LUHMES (cell line): ENCODE data around the genes SLC23A2, SHLD1 and FERMT1.

DNA sequence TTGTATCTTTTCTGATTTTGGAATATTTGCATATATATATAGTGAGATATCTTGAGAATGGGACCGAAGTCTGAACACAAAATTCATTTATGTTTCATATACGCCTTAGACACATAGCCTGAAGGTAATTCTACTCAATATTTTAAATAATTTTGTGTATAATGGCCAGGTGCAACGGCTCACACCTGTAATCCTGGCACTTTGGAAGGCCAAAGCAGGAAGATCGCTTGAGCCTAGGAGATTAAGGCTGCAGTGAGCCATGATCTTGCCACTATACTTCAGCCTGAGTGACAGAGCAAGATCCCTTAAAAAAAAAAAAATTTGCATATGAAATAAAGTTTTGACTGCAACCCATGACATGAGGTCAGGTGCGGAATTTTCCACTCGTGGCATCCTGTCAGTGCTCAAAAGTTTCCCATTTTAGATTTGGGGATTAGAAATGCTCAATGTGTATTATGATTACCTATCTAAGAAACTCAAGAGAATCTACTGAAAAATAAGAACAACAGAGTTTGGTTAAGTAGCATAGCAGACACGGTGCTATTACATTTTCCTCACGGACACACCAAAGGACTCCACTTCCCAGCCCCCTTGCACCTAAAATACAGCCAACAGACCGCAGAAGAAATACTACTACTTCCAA is 11.8 kb downstream of the SLC23A2 start:
- PRO-cap: no peak

GRCh38 chr20:5001173-5002022 is at the start of gene SLC23A2:
TSS of gene SLC23A2 (minus strand) at chr20:5001510.
- PRO-cap: unidirectional peak, minus-strand start at chr20:5001506

DNA sequence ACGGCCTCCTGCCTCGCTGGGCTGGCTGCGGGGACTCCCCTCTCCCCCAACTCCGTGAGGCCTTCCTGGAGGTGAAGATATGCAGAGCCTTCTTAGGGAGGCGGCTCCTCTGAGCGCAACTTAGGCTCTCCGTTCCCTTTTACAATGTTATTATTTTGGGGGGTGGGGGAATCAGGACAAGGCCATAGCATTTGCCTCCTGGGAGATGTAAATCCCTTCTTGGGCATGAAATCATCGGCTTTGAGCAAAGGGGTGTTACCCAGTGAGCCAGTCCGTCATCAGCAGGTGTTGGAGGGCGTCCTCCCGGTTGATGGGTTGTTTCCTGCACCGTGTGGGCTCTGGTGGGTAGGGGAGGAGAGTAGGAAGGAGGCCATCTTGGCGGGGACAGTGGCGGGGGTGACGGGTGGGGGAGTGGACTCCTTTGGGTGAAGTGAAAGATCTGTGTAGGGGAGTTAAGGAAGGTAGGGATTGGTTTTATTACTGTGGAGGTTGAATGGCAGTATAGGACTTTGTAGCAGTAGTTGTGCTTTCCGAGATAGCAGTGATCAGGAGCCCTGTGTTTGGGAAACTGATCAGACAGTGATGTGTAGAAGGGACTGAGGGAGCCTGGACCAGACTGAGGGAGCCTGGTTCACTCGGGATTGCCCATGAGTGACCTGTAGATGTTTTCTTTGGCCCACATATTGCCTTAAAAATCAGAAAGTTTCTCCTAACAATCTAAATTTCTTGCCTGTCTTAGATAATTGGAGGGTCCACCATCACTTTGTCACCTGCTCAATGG is 793 bp downstream of the CDS2 start:
- PRO-cap: no peak

DNA sequence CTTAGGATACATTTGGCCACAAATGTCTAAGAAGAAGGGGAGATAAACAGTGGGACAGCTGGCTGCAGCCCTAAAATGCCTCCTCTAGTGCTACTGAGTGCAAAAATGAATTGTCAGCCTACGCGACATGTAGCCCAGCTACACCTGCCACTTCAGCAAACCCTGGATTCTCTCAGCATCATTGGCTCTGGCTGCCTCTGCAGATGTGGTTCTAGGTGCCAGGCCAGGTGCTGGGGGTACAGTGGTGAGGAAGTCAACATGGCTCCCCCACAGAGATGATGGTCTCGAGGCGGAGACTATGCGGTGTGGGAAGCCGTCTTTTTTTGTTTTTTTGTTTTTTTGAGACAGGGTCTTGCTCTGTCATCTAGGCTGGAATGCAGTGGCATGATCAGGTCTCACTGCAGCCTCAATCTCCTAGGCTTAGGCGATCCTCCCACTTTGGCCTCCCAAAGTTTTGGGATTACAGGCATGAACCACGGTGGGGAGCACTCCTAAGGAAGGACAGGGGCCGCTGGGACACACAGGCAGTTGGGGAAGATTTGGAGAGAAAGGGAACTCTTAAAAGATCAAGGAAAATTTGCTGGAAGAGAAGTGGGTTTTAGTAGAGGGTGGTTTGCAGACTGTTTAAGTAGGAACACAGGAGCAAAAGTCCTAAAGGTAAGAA is 38.5 kb downstream of the CDS2 start:
- PRO-cap: no peak

DNA sequence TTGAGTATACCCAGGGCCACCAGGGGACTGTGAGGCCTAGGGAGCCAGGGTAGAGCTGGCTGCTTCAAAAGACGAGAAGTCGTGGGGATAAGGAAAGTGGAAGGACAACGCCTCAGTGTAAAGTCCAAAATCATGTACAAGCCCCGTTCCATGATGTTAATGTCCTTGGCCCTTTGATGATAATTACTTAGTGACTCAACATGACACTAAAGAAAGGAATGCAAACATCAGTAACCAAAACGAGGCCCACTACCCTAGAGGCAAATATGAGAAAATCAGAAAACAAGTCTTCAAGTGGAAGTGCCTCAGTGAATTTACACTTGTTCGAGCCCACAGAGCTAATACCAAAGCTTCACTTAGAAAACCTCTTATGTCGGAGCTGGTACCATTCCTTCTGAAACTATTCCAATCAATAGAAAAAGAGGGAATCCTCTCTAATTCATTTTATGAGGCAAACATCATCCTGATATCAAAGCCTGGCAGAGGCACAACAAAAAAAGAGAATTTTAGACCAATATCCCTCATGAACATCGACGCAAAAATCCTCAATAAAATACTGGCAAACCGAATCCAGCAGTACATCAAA is 96.5 kb downstream of the GPCPD1 start:
- PRO-cap: no peak

DNA sequence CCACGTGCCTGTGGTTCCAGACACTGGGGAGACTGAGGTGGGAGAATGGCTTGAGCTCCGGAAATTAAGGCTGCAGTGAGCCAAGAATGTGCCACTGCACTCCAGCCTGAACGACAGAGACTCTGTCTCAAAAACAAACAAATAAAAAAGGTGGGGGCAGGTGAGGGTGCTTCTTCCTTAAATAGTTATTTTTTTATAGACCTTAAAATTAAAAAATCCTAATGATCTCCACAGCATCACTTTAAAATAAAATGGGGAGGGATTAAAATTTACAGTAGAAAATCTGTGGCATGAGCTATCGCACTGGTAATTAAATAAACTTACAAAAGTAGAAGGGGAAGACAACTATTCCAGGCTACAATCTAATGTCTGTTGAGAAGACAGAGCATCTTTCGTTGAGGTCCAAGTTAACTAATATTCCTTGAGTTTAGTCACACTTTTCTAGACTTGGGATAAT is 36.2 kb downstream of the GPCPD1 start:
- PRO-cap: no peak

GRCh38 chr20:5575170-5576146 is 35.3 kb downstream of the GPCPD1 start:
- PRO-cap: no peak

- PRO-cap: no peak
These were observed 39.7 kb upstream of the GPCPD1 start for GRCh38 chr20:5650360-5650979.

- PRO-cap: bidirectional peak, plus-strand start at chr20:5750400, minus-strand start at chr20:5750313; bidirectional peak, plus-strand start at chr20:5750627, minus-strand start at chr20:5750605
These were observed at the start of gene SHLD1 for GRCh38 chr20:5750143-5750737. TSS of gene SHLD1 (plus strand) at chr20:5750401.

GRCh38 chr20:5753258-5753953 is 3.2 kb downstream of the SHLD1 start:
- PRO-cap: no peak

GRCh38 chr20:5832896-5833260 is 78.4 kb upstream of the CHGB start:
- PRO-cap: no peak

GRCh38 chr20:5958275-5958979 is 8.0 kb downstream of the MCM8 start:
- PRO-cap: no peak

DNA sequence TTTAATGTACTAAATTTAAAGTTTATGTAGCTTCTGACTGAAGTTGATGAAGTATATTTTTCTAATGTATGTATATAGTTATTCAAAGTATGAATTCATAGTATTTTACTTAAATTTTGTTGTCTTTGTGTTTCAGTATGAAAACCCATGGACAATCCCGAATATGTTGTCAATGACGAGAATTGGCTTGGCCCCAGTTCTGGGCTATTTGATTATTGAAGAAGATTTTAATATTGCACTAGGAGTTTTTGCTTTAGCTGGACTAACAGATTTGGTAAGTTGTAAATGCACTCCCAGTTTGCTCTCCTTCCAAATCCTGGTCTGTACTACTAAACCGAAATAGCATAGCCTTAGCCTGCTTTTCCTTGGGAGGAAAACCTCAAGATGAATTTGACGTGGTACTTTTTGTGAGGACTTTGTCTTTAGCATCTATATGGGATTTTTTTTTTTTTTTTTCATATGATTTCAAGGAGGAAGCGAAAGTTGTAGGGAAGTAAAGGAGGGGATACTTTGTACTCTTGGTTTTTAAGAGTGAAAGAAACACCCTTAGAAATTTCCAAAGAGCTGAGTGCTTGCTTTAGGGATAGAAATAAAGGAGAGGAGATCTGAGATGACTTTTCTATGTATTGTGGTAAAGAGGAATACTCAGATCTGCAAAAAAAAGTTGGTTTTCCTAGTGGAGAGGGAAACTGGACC is 3.9 kb downstream of the CRLS1 start:
- PRO-cap: no peak

DNA sequence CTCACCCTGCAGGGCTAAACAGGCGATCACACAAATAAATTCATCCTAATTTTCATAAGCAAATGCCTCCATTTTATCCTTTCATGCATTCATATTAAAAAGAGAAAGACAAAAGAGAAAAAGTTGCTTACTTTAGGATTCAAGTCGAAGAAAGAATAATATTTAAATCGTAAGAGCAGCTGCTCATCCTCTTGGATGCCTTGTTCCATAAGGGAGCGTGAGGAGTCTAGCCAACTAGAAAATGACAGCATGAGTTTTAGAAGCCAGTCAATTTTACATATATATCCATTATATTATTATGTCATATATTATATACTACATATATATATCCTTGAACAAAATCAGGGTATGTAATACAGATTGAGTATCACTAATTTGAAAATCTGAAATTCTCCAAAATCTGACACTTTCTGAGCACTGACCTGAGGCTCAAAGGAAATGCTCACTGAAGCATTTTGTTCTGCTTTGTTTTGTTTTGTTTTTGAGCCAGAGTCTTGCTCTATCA is 15.4 kb downstream of the FERMT1 start:
- PRO-cap: no peak

DNA sequence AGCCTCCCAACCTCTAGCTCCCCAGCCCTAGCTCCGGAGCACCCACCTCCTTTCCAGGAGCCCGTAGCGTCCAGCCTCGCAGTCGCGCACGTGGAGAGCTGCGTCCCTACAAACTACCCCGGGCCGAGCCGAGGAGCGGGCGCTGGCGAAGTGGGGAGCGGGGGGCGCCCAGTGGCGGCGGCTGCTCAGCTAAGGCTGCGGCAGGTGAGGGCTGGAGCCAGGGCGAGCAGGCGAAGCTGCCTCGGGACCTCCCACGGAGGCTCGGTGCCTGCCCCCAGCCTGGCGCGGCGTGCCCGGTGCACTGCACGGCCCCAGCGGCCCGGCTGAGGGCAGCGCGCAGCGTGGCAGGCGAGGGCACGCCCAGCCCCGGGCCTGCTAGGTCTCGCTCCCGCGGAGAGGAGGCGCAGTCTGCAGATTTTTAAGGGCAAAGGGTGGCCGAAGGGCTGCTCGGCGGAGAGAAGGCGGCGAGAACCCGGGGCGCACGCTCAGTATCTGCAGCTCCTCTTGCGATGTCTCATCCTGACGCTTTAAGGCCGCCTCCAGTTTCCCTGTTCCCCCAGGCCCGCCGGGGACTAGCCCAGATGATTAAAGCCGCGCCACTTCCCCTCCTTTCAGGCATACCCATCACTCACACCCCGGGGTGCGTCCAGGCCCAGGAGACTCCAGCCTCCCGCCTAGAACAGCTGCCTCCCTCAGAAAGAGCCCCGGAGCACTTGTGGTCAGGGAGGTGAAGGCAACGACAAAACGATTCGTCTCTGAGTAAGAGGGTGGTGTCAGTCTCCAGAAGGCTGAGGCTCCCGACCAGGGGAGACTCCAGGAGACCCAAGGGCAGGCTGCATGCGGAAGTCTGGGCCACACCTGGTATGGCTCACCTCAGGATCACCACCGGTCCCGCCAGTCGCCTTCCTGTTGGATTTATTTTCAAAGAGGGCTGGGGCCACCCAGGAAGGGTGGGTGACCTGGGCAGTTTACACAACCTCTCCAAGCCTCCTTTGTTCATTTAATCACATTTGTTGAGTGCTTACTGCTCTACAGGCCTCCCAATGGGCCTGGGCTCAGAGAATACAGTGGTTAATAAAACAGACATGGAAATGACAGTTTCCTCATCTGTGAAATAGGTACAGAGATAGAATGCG is at the start of gene FERMT1:
Gene FERMT1, minus strand, starts transcription at position 303 of the 1,136 bp plus-strand sequence.
- PRO-cap: no peak

DNA sequence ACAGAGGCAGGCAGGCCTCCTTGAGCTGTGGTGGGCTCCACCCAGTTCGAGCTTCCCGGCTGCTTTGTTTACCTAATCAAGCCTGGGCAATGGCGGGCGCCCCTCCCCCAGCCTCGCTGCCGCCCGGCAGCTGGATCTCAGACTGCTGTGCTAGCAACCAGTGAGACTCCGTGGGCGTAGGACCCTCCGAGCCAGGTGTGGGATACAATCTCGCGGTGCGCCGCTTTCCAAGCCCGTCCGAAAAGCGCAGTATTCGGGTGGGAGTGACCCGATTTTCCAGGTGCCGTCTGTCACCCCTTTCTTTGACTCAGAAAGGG is 198.4 kb upstream of the FERMT1 start:
- PRO-cap: no peak

DNA sequence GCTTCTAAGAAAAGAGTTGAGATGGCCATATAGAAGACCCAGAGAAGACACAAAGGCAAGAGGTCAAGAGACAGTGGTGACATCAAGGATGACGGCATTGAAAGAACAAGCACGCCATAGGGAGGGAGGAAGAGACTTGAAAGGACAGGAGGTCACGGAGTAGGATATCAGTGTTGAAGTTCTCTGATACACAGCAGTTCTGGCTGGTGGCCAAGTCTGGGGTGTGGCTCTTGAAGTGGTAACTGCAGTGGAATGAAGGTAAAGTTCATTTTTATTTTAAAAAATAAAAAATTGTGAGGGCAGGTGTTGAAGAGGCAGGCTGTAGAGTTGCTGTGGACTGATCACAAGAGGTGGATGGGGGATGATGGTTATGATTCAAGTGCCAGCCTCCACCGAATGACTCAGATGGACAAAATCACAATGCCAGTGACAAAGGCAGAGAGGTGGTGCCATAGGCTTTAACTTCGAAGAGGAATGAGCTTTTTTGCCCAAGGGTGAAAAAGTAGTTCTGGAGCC is 53.2 kb upstream of the BMP2 start:
- PRO-cap: no peak

- PRO-cap: no peak
These were observed 35.5 kb upstream of the BMP2 start for GRCh38 chr20:6731939-6732498.

DNA sequence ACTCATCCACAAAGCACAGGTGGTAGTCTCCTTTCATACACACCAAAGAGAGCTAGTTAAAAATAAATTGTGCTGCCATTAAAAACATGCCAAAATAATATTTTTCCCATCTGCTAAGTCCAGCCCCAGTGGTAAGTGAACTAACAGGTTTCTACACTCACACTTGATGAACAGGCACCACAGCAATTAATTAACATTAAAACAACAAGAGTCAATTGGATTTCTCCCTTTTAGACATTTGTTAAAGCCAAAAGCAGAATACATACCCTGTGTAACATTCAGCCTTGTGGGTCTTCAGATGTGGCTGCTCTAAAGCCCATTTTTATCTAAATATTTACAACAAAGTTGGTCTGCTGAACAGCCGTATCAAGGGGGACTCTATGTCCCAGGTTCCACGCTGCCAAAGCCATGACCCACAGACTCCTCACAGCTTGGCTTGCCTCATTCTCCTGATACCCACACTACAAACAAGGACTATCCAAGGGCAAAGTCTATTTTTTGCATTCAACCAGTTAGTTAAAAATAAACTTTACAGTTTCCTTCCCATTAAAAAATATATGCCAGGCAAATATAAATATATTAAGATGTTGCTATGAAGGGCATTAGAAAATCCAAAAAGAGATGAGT is 490.5 kb downstream of the BMP2 start:
- PRO-cap: no peak

DNA sequence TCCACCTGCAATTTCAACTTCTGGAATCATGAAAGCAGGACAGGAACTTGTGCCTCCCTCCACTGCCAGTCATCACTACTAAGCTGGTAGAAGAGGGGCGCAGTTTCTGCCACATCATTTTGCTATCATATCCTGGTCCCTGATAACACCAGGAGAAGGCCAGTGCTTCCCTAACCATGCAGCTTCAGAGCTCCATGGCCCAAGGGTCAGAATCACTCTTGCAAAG is 240.9 kb downstream of the HAO1 start:
- PRO-cap: no peak